Colic lymph node (tissue), 1 donor: ENCODE data around the gene MAVS.

- PRO-cap: no peak
Observed at GRCh38 chr20:3595505-3596010, 67.6 kb downstream of the GFRA4 start.

DNA sequence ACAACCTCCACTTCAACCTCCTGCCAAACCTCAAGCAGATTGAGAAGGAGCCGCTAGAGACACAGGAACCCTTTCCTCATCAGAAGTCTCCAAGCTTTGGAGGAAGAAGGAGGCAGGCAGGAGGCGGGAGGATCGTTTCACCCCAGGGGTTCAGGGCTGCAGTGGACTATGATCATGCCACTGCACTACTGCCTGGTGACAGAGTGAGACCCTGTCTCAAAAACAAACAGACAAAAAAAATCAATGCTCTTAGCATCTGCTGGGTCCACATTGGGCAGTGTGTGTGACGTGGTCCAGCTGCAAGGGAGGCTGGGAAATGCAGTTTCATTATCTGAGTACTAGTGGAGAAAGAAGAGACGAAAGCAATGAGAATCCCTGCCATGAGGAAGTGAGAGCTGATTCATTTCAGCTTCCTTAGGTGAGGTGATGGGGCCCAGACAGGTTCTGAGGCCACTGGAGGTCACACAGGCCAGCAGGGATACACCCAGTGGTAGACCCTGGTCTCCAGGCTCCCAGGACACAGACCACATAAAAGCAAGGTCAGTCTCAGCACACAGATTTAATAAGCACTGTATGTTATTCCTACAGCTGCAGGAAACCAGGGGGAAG, 4.4 kb downstream of the GFRA4 start:
- PRO-cap: no peak

GRCh38 chr20:3758533-3759031, 9.0 kb downstream of the ADISSP start:
- PRO-cap: no peak

DNA sequence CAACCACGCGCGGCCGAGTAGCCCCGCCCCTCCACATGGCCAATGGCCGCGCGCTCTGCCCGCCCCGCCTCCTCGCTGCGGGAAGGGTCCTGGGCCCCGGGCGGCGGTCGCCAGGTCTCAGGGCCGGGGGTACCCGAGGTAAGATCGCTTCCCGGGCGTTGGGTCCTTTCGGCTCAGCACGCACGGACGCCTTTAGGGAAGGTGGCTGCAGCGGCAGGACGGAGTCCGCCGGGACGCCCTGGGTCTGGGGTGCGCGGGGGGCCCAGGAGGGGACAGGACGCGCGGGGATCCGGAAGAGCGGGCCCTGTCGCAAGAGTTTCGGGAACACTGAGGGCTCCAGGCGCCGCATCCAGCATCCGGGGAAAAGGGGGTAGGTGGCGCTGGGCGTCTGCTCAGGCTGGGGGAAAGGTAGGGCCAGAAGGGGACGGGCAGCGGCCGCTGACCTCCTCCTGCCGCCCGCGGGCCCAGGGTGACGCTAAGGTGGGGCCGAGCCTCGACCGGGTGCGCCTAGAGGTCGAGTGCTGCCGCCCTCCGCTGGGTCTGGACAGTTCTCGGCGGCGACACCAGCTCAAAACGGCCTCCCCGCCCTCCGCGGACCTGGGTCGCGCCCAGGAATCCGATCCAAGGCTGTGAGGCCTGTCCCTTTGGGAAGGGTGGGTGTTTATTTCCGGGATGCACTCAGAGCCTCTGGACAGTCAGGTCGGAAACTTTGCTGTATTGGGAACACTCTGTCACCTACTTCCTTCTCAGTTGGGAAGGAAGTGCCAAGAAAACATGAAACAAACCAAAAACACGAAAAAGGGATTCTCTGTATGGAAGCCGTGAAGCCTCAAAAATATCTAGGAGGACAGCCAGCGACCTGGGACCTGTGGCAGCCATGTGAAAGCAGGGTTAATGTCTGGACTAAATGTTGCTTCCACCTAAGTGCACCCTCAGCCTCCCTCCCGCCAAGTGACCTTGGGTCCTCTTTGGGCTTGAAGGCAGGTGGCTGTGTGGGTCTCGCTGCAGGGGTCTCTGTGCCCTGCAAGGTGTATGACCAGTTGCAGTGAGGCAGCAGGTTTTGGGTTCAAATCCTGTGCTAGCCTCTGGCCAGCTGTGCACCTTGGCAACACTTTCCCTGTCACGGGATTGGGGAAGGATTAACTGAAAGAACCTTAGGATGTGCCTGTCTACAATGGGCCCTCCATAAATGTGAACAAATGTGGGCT, at the start of gene MAVS:
Gene MAVS, plus strand, starts transcription at position 69 of the 1,208 bp plus-strand sequence.
- PRO-cap: bidirectional peak, plus-strand start at position 113 of the sequence, minus-strand start outside the sequence; unidirectional peak, minus-strand start at position 618 of the sequence

DNA sequence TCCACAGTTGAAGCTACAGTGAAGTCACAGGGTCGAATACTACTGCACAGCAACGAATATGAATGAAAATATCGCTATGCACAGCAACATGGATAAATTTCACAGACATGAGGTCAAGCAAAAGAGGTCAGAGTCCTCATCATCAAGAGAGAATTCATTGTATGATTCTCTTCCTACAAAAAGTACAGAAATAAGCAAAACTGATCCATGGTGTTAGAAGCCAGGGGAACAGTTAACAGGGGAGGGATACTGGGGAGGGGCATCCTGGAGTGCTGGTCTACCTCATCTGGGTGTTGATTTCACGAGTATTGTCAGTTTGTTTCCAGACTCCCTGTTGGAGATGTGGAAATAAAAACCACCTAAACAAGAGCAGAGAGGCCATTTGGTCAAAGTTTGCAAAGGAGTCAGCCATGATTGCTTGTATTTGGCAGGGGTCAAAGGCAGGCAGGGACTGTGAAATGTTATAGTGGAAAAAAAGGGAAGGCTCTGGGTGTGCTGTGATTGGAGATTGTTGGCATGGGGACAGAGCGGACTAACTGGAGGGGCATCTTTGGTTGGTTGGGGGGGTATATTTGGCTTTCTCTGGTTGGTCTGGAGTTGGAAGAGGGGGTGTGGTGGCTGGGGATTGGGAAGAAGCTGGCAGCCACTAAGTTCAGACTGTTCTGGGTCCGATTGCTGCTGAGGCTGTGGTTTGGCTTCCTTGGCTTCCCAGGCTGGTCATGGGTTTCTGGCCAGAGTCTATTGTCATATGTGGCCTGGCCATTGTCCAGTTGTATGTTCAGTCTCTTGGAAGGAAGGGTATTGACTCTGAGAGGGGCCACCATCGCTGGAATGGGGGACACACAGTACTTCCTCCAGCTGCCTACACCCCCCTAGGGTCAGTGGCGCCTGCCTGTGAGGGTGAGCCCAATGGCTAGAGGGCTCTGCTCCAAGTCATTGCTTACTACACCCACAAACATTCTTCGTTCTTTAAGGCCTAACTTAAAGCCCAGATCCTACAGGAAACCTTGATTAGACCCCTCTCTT, 14.8 kb upstream of the PANK2 start:
- PRO-cap: no peak

GRCh38 chr20:3925437-3926151, 36.4 kb downstream of the PANK2 start:
- PRO-cap: no peak

DNA sequence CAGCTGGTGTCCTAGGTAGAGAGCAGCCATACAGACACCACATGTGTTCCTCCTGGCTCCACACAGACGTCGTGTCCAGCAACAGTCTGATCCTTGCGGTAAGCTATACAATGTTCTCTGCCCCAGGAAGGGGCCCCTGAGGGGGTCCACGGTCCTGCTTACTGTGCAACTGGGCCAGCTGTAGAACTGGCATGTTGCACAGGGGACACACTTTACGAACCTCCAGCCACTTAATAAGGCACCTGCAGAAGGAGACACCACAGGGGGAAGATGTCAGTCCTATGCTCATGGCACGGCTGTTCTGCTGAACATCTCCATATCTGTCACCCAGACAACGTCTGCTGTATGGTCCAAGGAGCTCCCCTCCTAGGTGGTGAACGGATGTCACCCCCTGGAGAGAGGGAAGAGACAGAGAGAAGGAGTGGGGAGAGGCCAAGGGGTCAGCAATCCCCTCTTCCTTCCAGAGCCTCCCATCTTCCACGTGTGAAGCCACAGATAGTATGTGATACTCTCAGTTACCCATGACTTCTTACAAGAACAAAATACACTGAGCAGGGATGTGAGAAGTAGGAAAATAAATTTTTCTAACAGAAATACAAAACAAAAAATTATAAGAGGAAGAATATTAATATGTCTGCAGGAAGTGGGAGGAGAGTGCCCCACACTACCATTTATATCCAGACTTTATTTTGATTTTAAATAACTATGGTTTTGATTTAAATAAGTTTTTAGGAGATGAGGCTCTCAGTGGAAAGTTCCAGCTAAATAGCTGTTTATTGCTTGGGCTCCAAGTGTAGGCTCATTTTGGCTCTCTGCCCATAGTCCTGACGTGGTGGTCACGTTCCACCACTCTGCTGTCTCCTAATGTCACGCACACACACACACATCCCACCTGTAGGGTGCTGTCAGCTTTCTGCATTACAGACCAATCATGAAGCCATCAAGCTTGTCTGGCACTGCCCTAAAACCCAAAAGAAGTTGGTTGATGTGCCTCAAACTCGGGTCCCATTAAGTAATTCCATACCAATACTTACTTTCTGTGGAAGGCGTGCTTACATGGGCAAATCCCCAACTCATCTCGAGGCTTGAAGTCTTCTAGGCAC, 45.1 kb downstream of the PANK2 start:
- PRO-cap: no peak

- PRO-cap: no peak
Observed at GRCh38 chr20:3980034-3980589, 35.2 kb downstream of the RNF24 start.

DNA sequence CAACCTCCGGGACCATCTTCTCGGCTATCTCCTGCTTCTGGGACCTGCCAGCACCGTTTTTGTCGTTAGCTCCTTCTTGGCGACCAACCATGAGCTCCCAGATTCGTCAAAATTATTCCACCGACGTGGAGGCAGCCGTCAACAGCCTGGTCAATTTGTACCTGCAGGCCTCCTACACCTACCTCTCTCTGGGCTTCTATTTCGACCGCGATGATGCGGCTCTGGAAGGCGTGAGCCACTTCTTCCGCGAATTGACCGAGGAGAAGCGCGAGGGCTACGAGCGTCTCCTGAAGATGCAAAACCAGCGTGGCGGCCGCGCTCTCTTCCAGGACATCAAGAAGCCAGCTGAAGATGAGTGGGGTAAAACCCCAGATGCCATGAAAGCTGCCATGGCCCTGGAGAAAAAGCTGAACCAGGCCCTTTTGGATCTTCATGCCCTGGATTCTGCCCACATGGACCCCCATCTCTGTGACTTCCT, 8.5 kb upstream of the RNF24 start:
- PRO-cap: no peak

DNA sequence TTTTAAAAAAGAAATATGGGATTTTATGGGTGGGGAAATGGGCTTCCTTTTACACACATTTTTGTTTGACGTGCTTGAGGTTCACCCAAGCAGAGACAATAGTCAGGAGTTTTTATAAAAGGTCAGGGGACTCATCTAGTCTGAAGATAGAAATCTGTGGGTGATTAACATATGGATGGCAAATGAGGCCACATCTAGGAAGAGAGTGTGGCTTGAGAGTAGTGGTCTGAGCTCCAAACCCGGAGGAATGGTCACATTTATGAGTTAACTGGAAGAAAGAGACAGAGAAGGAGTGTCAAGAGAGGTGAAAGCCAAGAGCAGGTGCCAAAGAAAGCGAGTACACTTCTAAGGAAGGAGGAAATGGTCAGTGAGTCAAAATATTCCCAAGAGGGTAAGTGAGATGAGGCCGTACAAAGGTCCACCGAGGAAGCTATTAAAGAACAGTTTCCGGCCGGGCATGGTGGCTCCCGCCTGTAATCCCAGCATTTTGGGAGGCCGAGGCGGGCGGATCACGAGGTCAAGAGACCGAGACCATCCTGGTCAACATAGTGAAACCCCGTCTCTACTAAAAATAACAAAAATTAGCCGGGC, 28.8 kb upstream of the SMOX start:
- PRO-cap: no peak

- PRO-cap: no peak
Observed at GRCh38 chr20:4217444-4217875, 31.6 kb downstream of the ADRA1D start.

DNA sequence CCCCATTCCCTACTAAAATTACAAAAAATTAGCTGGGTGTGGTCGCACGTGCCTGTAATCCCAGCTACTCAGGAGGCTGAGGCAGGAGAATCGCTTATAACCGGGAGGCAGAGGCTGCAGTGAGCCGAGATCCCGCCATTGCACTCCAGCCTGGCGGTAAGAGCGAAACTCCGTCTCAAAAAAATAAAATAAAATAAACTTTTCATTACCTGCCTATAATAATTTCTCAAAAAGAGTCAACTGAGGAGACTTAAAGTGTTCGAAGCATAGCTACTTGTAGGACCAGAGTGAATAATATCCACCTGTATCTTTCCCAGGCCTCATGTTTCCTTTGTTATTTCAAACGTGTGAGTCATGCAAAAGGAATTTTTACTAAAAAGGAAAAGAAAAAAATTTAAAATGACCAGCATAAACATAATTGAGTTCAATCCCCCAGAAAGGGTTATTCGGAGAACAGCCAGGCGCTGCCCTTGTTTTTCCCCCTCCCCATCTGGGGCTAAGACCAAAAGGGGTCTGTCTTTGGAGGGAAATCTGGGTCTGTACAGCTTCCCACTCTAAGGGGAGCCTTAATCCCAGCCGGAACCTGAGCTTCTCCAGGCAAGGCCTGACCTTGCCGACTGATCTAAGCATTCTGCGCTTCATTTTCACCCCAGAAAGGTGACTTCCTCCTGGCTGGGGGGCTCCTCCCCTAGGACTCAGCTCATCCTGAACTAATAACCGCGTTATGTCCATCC, 17.5 kb downstream of the PRNP start:
- PRO-cap: no peak

DNA sequence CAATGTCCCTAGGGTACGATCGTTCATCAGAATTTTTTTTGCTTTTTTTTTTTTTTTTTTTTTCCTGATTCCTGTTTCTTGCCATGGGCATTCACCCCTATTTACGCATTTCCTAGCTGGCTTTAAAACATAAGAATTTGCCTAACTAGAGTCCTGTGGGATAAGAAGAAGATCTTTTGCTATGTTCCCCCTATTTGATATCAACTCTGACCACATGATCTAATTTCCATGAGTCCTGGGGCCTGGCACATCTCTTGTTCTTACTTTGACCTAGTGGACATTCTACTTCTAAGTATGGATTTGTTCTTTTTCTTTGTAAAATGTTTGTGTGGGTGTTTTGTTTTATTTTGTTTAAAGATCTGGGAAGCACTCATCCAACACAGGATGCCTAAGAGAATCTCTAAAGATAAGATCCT, 74.8 kb downstream of the SLC23A2 start:
- PRO-cap: no peak

GRCh38 chr20:4967265-4967819, 34.0 kb downstream of the SLC23A2 start:
- PRO-cap: no peak

DNA sequence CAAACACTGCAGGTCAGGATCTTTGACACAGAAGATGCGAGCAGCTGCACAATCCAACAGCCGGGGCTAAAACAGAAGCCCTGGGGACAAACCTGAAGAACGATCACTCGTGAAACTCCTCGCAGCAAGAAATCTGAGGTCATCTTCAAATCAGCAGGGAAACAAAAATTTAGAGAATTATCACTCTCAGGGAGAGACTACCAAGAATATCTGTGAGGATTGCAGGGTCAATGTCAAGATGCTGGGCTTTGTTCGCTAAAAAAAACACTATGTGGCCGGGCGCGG, 14.1 kb downstream of the SLC23A2 start:
- PRO-cap: no peak

DNA sequence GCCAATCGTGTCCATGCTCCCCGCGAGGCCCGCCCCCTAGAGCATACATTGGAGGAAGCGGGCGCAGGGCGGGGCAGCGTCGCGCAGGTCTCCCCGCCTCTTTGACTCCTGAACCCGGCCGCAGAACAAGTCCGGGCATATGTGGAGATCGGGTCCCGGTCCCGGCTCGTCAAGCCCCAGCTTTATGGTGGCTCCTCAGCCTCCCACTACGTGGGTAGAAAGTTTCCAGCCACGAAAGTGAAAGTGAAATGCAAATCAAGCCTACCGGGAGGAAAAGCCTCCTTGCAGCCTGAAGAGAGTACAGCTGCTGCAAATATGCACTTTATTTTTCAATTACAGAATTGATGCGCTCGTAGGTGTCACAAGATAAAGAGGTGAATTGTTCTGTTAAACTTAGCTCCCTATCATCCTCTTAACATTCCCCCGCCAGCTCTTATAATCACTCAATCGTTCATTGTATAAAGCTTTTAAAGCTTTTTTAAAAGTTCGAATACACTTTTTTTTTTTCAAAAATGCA, 352 bp upstream of the PCNA start:
- PRO-cap: bidirectional peak, plus-strand start at position 128 of the sequence, minus-strand start outside the sequence

DNA sequence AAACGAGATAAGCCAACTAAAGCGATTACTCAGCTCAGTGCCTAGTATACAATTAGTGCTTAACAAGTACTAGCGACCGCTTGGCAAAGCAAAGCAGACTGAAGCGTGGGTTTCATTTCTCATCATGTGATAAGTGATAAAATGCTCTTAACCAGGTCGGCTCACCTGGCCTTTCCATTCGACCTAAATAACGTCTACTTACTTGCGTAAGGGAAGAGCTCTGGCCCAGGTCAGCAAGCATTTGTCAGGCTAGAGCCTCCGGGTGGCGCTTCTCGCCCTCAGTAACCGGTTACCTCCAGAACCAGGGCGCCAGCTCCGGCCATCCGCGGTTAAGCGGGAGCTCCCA, 537 bp upstream of the CDS2 start:
- PRO-cap: bidirectional peak, plus-strand start outside the sequence, minus-strand start at position 287 of the sequence

DNA sequence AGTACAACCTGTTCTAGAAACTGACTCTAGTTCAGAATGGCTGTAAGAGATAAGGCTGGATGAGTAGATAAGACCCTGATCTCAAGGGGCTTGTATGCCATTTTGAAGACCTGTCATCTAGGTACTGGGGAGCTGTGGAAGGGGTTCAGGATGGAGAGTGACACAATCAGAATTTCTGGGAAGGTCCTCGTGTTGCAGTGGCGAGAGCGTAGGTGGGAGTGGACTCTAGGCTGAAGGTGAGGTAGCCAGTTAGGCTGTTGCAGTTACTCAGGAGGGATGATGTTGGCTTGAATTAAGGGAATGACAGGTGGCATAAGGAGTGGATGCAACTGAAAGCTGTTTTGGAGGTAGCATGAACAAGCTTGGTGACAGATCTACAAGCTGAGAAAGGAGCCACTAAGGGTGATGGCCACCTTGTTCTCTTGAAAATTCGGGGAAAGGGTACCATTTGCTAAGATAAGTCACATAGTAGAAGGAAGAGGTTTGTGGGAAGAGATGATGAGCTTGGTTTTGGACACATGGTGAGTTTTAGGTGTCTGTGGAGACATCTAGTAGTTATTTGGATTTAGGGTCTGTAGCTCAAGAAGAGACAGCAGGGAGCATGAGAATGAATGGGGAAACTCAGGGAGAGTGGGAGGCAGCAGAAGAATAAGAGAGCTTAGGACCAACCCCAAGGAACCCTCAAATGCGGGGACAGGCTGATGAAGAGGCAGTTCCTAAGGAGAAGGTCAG, 39.2 kb downstream of the CDS2 start:
- PRO-cap: no peak

DNA sequence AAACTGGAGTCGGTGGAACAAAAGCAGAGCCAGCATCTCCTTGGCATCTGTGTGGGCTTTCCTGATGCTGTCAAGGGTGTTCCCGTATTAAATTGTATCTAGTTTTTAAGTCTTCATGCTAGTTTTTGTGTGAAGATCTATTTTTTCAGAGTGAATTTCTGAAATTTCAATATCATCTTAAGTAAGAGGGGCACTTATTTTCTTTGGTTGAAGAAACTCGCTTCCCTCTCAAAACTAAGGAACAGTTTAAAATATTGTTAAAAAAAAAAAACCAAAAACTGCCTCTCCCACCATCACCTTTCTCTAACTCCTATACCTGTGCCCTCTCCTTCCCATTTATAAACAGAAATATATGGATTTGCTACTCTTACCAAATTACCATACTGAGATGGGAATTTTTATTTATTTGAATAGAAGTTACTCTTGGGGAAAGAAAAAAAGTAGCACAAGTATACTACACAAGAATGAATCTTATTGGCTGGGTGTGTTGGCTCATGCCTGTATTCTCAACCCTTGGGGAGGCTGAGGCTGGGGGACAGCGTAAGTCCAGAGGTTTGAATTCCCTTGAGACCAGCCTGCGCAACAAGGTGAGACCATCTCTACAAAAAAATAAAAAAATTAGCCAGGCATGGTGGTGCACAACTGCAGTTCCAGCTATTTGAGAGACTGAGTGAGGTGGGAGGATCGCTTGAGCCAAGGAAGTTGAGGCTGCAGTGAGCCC, 46.6 kb downstream of the GPCPD1 start:
- PRO-cap: no peak

DNA sequence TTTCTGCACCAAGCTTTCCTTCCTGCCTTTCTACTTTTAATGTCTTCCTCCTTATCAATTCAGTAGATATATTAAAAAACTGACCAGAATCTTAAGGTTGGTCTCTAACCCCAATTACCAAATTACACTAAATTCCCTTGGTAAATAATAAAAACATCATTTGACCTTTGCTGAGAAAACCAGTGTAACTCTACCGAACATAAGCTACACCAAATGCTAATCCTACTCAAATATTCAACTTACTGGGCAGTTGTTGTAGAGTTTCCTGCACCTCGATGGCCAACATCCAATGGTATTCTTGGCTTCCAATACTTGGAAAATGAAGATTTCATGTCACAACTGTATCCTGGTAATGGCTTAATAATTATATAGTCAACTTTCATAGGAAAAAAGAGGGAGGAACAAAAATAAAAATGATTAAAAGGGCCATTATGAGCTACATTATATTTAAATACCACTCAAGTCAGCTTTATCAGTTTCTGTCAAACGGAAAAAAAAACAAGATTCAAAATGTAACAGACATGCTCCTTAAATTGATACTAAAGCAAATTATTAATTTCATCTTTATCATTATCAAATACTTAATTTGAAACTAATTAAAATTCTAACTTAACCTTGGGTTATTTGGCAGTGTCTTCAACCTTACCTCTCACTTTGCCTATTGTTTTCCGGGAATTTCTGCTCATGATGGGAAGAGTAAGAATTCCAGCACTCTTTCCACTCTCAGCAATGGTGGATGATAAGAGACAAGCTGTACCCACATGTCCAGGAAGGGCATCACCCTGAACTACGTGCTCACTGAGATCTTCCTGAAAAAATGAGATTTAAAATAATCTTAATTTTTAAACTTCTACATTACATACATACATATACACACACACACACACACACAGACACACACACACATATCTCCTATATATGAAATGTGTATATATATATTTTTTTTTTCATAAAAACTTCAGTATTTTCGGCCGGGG, 35.3 kb downstream of the GPCPD1 start:
- PRO-cap: no peak